Measurements from ENCODE around the genes DYNC1LI2, PHAF1 and ZDHHC1.

- PRO-cap, 4 experiments, result no peak in any of the 4 experiments
- RAMPAGE, long total RNA, 2 experiments, result no peak in any of the 2 experiments
- RRBS, result no CpG with 5 or more reads among the region's 2 CpGs
These were observed 1147.9 kb downstream of the CDH11 start for GRCh38 chr16:63974029-63974376.

- PRO-cap, 4 experiments, result no peak in any of the 4 experiments
- RAMPAGE, long total RNA, 2 experiments, result start-site peak on the minus strand in 1 of 2 experiments, at chr16:64991785-64992250 at its widest, 23 reads per replicate
- RRBS, result no CpG with 5 or more reads among the region's 7 CpGs
These were observed 130.2 kb downstream of the CDH11 start for GRCh38 chr16:64991586-64992167.

GRCh38 chr16:65249593-65250272 lies 127.9 kb upstream of the CDH11 start:
- PRO-cap, 4 experiments, result peak in 1 of 4 experiments; most common plus-strand start chr16:65250047 (in 1)
- RAMPAGE, long total RNA, 2 experiments, result no peak in any of the 2 experiments
- RRBS, result no CpG with 5 or more reads among the region's 9 CpGs

- PRO-cap, 4 experiments, result no peak in any of the 4 experiments
- RAMPAGE, long total RNA, 2 experiments, result no peak in any of the 2 experiments
These were observed 420.9 kb upstream of the CDH5 start for GRCh38 chr16:65945738-65945902.

GRCh38 chr16:66135244-66135735 lies 231.2 kb upstream of the CDH5 start:
- PRO-cap, 4 experiments, result peak in 1 of 4 experiments; most common plus-strand start chr16:66135553 (in 1); most common minus-strand start chr16:66135459 (in 1)
- RAMPAGE, long total RNA, 2 experiments, result no peak in any of the 2 experiments
- RRBS, result no CpG with 5 or more reads among the region's 5 CpGs

DNA sequence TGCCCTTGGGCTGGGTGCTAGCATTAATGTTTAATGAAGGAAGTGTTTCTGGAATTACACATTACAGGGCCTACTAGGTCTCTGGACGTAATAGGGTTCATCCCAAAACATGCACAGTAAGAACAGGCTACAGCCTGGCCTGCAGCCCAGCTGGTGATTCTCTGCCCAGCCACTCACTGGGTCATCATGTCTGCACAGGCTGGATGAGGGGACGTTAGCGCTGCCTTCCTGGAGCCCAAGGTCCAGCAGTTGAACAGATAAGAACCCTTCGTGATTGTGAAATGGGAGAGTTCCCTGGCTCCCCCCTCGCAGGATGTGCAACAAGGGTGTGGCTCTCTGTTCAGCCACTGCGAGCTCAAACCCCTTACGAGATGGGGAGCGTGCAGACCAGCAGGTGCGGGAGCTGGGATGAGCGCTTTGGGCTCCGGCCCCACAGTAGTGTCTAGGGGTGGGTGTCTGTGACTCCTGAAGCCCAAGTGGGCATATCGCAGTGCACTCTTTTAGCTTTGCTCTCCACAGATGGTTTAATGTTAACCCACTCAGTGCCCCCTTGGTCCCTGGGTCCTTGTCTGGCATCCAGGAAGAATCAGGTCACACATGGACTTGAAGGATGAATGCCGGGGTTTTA lies 199.9 kb upstream of the CDH5 start:
- PRO-cap, 4 experiments, result no peak in any of the 4 experiments
- RAMPAGE, long total RNA, 2 experiments, result no peak in any of the 2 experiments
- RRBS, result 98% methylated on average over 1 of the region's 13 CpGs

DNA sequence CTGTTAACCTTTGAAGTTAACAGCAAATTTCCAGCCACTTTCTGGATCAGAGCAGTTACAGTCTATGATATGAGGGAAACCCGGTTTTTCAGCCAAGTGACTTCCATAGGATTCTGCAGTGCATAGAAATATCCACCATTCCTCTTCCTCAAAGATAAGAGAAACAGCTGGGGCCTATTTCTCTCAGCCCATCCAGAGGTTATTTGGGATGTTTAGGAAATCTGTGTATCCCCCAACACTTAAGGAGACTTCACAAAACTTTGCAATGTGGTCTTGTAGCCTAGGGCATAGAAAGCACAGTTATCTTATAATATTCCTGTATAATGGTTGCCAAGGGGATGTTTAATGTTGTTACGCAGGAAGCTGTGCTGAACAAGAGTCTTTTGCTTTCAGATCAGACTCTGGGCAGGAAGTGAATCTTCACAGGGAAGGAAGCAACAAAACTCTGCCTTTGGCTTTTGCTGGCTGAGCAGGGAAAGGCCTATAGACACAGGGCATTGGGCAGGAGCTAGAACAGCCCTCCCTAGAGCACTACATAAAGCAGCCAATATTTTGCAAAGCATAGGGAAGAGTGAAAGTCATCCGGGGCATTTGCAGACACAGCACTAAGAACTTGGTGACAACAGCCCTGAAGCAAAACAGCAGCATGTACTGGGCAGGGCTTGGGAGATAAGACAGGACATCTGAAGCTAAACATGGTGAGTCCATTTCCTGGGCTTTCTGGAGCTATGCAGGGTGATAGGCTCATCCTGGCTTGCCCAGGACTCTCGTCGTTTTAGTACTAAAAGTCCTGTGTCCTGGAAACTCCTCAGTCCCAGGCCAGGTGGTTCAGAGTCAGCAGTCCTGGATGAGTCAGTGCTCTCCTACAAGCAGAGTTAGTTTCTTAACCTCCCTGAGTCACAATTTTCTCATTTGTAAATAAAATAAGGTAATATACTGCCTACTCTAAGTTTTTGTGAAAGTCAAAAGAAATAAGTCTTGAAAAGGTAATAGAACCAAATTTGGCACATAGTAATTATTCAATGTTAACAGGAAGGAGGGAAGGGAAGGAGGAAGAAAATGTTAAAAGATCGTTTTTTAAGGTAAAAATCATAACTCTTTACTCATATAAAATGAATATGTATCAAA lies 18.6 kb upstream of the BEAN1 start:
- PRO-cap, 4 experiments, result no peak in any of the 4 experiments
- RAMPAGE, long total RNA, 2 experiments, result no peak in any of the 2 experiments
- RRBS, result no CpG with 5 or more reads among the region's 6 CpGs

DNA sequence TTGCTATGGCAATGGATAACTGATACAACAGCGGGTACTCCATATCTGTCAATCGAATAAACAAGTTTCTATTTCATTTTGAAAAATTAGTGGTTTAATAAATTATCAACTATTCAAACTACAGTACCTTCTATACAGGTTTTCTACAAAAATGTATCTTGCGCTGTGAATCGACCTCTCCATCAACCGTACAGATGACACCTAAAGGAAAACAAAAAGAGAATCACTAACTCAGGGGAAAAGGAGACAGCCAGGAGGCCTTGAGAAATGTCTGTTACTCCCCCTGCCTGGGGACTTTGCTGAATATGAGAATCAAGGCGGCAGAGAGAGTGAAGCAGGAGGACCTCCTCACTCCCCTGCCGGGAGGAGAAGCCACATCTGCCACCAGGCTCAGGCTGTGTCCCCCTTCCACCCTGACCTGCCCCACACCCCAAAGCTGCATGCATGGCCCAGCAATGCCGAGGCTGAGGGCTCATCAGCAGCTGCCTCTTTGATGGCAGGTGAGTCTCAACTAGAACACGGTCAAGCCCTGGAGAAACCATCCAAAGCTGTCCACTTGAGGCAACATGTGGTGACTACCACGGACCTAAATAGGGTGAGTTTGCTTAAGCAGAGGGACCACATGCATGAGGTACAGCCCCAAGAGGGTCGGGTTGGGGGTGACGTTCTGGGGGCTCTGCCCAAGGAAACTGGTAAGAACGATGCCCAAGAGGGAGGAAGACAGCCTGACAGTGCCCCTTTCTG lies 20.9 kb downstream of the TK2 start:
- PRO-cap, 4 experiments, result no peak in any of the 4 experiments
- RAMPAGE, long total RNA, 2 experiments, result start-site peak on the minus strand in 1 of 2 experiments, centred at position 168 of the sequence, 10 reads per replicate
- RRBS, result no CpG with 5 or more reads among the region's 13 CpGs

DNA sequence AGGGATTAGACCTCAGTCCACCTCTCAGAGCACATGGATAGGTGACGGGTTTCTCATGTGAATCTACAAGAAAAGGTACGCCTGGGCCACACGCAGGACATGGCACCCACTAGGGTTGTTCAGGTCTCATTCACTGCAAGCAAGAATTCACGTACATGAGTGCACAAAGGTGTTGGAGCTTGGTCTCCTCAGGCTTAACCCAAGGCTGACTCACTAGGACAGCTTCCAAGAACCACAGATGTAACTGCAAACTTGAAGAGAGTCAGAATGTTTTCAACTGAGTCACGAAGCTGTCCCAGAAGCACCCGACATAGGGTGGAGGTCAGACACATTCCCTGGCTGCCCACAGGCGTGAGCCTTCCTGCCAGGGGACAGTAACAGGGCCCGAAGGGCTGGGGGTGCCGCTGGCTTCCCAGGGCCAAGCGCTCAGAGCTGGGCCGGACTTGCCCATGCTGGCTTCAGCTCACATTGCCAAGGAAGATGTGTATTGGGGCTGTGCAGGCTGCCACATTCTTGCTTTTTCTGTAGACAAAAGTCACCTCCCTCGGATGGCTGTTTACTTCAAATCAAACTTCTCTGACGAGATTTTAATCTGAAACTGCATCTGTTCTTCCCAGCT lies 14.1 kb downstream of the CMTM3 start:
- PRO-cap, 4 experiments, result no peak in any of the 4 experiments
- RAMPAGE, long total RNA, 2 experiments, result start-site peak on the minus strand in 1 of 2 experiments, centred at position 399 of the sequence, 13 reads per replicate
- RRBS, result no CpG with 5 or more reads among the region's 13 CpGs

DNA sequence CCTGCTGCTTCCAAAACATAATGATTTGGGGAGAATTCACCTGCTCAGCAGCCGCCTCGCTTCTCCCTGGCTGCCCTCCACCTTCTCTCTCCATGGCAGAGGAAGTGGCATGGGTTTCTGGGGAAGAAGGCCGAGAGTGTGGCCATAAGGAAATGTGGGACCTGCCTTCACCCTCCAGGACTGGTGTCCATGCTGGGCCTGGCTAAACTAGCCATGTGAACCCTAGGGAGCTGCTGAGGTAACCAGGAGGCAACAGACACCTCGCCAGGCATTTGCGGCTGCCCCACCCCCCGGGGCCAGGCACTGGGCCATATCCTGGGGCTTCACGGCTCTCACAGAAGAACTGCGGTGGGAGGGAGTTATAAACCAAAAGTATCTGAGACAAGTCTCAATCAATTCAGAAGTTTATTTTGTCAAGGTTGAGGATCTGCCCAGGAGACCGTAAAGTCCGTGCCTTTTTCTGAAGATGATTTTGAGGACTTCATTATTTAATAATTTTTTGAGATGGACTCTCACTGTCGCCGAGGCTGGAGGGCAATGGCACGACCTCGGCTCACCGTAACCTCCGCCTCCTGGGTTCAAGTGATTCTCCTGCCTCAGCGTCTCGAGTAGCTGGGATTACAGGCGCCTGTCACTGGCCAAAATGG lies 10.1 kb upstream of the CMTM4 start:
- PRO-cap, 4 experiments, result no peak in any of the 4 experiments
- RAMPAGE, long total RNA, 2 experiments, result no peak in any of the 2 experiments
- RRBS, result no CpG with 5 or more reads among the region's 19 CpGs

DNA sequence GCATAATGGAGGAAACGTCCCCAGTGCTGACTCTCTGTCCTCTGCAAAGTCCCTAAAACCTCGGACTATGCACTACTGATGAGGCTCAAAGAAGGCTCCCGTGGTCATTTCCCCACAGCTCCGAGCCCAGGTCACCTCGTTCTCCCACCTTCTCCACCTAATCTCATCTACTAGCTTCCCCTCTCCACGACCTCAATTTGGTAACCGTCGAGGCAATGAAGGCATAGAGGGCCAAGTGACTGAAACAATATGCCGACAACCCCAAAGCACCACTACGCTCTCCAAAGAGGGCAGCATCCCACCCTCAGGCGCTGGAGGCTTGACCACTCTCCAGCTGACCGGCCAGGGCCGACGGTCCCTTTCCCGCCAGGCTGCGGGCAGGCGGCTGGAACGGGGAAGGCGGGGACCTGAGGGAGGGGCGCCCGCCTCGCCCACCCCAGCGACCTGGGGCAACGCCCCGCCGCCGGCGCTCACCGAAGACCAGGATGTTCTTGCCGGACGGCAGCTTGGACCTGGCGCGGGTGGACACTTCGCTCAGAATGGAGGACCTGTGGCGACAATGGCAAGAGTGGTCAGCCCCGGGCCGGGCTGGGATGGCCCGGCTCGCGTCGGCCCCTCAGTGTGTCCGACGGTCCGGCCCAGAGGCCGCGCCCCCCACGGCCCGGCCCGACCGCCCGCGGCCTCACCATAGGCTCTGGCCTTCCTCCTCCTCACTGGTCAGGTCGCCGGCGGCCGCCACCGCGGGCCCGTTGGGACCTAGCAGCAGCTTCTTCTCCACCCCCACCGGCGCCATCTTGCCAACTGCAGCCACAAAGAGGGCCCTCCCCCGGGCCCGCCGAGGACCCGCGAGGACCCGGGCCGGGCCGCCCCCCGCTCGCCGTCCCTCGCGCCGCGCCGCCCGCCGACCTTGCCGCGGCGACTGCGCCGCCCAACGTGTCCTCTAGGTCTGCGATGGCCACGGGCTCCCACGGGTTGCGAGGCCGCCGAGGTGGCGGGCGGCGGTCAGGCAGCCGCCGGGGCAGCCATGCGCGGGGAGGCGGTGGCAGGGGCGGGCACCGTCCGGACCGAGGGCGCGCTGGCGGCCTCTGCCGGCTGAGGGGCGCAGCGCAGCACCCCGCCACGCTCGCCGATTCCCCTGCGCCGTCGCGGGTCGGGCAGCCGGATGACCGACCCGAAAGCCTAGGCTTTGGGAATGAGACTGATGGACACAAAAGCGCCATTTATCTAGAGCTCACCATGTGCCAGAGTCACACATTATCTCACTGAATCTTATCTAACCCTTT lies at the start of gene DYNC1LI2:
TSS of gene DYNC1LI2 (minus strand) at position 811 of the 1,283 bp plus-strand sequence.
- PRO-cap, 4 experiments, result peak in 4 of 4 experiments; most common plus-strand start position 473 of the sequence (in 2); most common minus-strand start position 803 of the sequence (in 4)
- RAMPAGE, long total RNA, 2 experiments, result start-site peak on the minus strand in 1 of 2 experiments, centred at position 807 of the sequence, 2,282 reads per replicate
- RRBS, result 2% methylated on average over 46 of the region's 122 CpGs

- PRO-cap, 4 experiments, result no peak in any of the 4 experiments
- RAMPAGE, long total RNA, 2 experiments, result no peak in any of the 2 experiments
- RRBS, result no CpG with 5 or more reads among the region's 5 CpGs
These were observed 1.5 kb downstream of the NAE1 start for GRCh38 chr16:66829052-66829830.

GRCh38 chr16:67069081-67069391 lies 40.1 kb downstream of the CBFB start:
- PRO-cap, 4 experiments, result no peak in any of the 4 experiments
- RAMPAGE, long total RNA, 2 experiments, result no peak in any of the 2 experiments
- RRBS, result no CpG with 5 or more reads among the region's 7 CpGs

DNA sequence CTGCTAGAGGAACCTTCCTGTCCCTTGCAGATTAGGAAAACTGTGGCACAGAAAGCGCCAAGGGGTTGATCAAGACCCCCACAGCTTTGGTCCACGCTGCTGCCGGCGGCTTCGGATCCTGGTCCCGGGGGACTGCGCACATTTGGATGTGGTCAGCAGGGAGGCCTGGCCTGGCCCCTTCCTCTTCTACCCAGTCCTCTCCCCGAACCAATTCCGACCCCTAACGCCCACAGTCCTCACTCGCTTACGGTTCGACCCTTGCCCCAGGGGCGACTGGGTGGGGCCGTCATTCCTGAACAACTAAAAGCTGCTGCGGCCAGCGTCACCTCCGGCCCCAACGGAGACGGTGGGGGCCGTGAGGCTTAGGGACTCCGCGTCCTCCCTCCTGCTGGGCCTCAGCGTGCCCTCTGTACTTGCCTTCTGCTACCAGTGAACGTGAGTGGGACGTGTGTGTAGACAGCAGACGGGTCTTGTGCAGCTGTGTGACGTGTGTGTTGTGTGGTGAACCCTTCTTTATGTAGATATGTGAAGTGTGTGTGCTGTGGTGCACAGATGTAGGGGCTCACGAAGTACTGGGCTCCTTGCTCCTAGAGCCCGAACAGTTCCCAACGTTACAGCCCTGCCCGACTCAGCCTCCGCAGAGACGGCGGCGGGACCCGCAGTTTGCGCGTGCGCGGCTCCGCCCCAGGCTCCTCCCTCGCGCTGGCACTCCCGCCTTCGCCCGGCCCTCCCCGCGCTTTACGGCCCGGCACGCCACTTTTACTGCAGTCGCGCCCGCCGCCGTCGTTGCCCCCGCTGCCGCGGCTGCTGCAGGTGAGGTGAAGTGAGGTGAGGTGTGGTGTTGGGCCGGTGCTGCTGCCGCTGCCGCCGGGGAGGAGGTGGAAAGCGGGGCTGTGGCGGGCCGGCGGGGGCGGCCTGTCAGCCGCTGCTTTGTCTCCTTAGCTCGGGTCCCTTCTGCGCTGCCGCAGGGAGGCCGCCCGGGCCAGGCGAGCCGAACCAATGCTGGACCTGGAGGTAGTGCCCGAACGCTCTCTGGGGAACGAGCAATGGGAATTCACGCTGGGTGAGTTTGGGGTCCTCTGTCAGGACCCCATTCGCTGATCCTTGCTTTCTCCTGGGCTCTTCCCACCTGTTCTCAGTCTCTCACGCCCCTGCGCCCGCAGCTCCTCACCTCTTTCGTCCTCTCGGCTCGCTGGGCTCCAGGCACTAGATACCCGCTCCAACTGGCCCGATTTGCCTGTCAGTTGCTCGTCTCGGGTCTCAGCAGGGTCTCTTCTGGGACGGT lies at the start of gene PHAF1:
TSS of gene PHAF1 (plus strand) at position 765 of the 1,285 bp plus-strand sequence.
- PRO-cap, 4 experiments, result peak in 4 of 4 experiments; most common plus-strand start position 767 of the sequence (in 4); most common minus-strand start position 665 of the sequence (in 4)
- RAMPAGE, long total RNA, 2 experiments, result start-site peak on the plus strand in 1 of 2 experiments, centred at position 762 of the sequence, 43 reads per replicate
- RRBS, result 2% methylated on average over 16 of the region's 94 CpGs

- PRO-cap, 4 experiments, result no peak in any of the 4 experiments
- RAMPAGE, long total RNA, 2 experiments, result no peak in any of the 2 experiments
- RRBS, result no CpG with 5 or more reads among the region's 4 CpGs
These were observed 4.2 kb downstream of the PHAF1 start for GRCh38 chr16:67113939-67114303.

DNA sequence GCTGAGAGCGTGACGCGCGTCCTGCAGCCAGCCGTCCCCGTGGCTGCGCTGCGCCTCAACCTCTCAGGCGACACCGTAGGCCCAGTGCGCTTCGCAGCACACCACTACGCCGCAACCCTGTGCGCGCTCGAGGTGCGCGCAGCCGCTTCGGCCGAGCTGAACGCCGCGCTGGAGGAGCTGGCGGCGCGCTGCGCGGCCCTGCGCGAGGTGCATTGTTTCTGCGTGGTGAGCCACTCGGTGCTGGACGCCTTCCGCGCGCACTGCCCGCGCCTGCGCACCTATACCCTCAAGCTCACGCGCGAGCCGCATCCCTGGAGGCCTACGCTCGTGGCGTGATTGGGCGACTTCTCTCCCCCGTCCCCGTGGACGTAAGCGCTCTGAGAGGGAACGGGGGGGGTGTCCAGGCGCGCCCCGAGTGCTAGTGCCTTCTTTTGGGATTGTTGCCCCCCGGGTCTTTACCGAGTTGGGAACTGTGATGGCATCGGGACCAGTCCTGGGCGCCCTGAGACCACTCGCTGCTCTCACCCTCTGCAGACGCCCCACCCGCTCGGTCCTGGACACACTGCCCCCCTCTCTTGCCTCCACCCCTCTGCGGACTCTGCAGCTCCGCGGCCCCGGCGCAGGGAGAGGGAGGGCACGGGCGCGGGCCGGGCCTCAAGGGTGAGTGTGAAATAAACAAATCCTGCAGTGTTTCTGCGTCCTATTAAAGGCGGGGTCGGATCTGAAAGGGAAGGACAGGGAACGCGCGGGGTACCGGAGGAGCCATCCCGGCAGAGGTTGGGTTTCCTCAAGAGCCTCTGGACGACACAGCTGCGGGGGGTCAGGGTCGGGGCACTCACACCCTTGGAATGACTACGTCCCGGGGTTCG lies 826 bp upstream of the HSF4 start:
- PRO-cap, 4 experiments, result peak in 4 of 4 experiments; most common plus-strand start position 706 of the sequence (in 3); most common minus-strand start position 220 of the sequence (in 2)
- RAMPAGE, long total RNA, 2 experiments, result start-site peak on the plus strand in 1 of 2 experiments, centred at position 292 of the sequence, 10 reads per replicate
- RRBS, result 4% methylated on average over 10 of the region's 88 CpGs

DNA sequence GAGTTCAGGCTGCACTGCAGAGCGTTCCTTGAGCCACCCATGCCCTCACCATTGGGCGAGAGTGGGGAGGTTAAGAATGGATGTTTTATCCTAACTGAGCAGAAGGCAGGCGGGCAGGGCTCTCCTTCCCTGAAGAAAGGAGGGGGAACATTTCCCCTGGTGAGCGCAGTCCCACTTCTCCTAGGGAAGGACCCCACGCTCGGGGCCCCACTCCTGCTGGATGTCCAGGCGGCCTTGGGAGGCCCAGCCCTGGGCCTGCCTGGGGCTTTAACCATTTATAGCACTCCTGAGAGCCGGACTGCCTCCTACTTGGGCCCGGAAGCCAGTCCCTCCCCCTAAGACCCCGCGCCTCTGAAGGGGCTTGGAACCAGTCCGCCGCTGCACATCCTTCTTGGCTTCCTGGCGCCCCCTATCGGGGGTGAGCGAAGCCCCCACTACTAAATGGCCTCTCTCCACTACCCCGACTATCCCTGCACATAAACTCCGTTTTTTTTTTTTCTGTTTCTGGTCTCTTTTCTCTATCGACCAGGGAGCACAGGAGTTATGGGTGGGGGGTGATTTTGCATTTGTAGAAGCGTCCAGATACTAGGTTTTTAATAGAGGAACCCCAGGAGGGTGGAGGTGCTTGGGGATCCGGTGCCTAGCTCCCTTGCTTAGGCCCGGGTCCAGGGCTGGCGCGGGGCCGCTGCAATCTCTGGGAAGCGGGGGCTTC lies 5.1 kb downstream of the HSF4 start:
- PRO-cap, 4 experiments, result peak in 1 of 4 experiments; most common plus-strand start position 412 of the sequence (in 1); most common minus-strand start position 211 of the sequence (in 1)
- RAMPAGE, long total RNA, 2 experiments, result no peak in any of the 2 experiments
- RRBS, result no CpG with 5 or more reads among the region's 26 CpGs

- PRO-cap, 4 experiments, result peak in 1 of 4 experiments; most common minus-strand start chr16:67249963 (in 1)
- RAMPAGE, long total RNA, 2 experiments, result no peak in any of the 2 experiments
- RRBS, result no CpG with 5 or more reads among the region's 5 CpGs
These were observed 935 bp downstream of the SLC9A5 start for GRCh38 chr16:67249690-67250138.

- PRO-cap, 4 experiments, result peak in 4 of 4 experiments; most common plus-strand start chr16:67416542 (in 3); most common minus-strand start chr16:67416456 (in 4)
- RAMPAGE, long total RNA, 2 experiments, result start-site peak on the minus strand in 1 of 2 experiments, at chr16:67416428-67416461 at its widest, 97 reads per replicate
- RRBS, result 2% methylated on average over 36 of the region's 93 CpGs
These were observed at the start of gene ZDHHC1 for GRCh38 chr16:67415453-67416794. ZDHHC1 (minus strand) TSS chr16:67416477.

GRCh38 chr16:67427961-67428572 lies 2.9 kb upstream of the HSD11B2 start:
- PRO-cap, 4 experiments, result no peak in any of the 4 experiments
- RAMPAGE, long total RNA, 2 experiments, result no peak in any of the 2 experiments
- RRBS, result no CpG with 5 or more reads among the region's 10 CpGs